ReNcell CX (cell line): ENCODE measurements around the gene OR2L2.

DNA sequence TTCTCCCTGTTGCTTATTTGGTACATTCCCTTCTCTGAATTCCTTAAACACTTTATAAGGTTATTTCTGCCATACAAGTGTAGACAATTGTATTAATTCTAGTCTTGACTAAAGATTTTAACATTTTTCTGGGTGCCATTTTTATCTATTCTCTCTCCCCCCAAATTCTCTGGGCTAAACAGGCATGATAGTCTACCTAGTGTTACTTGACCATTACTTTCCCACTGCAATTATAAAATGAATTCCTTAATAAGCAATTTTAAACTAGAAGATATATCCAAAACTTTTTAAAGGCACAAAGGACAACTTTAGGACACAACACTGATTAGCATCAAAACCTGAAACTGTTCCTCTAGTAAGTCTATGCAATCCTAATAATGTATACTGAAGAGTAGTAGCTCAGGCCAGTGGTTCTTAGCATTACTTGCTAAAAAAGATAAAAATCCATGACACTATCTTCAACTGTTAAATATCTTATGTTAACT is 12.1 kb downstream of the HNRNPU start:
- PRO-cap: no peak

GRCh38 chr1:244862293-244862398 is 2.2 kb downstream of the HNRNPU start:
- PRO-cap: no peak

DNA sequence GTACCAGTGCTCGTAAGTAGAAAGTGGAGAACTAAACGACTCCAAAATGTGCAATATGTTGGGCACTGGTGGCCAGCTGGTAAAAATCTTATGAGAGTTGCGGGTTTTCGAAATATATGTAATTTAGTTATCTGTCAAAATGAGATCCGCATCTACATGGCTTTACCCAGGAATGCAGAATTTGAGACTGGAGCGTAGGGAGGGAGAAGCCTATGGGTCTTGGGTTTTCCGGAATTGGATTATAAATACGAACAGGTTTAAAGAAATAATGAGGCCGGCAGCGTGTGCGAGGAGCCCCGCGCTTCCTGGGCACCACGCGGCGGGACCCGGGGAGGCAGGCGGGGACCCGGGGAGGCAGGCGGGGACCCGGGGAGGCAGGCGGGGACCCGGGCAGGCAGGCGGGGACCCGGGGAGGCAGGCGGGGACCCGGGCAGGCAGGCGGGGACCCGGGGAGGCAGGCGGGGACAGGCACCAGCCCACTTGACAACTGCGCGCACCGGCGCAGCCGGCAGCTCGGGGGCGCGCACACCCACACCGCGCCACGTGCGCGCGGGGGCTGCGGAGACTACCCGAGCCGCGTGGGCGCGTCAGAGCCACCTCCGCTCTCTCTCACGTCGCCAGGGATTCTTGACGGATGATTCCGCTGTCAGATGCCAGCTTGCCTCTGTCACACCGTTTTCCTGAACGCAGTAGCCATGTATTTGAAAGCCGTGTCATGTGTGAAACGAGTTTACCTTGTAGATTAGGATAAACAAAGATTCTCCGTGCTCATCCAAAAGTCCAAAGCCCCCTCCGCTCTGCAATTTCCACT is 50.9 kb upstream of the EFCAB2 start:
- PRO-cap: bidirectional peak, plus-strand start at position 489 of the sequence, minus-strand start at position 479 of the sequence

DNA sequence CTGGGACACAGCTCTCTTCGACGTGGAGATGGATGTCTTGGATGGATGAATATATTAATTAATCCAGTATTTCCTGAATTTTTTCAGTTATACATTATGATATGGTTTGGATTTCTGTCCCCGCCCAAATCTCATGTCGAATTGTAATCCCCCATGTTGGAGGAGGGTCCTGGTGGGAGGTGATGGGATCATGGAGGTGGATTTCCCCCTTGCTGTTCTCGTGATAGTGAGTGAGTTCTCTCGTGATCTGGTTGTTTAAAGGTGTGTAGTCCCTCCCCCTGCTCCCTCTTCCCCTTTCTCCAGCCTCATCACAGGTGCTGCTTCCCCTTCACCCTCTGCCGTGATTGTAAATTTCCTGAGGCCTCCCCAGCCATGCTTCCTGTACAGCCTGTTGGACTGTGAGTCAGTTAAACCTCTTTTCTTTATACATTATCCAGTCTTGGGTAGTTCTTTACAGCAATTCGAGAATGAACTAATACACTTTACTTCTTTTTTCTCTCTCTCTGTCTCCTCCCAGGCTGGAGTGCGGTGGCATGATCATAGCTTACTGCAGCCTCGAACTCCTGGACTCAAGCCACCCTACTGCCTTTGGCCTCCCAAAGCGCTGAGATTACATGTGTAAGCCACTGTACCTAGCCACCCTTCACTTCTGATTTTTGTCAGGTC is 11.9 kb upstream of the EFCAB2 start:
- PRO-cap: no peak

GRCh38 chr1:244964171-244964987 is 5.1 kb upstream of the EFCAB2 start:
- PRO-cap: no peak

DNA sequence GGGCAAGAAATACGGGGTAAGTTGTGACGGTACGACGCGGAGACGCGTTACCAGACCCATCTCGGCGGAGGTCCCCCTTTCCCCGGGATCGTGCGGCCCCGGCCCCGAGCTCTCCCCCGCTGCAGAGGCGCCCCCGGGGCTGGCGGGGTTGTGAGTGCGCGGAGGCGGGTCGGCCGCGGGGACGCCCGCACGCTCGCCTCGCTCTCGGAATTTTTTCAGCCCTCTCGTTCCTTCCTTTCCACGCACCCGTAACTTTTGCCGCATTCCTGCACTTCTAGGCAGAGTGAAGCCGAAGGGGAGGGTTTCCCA is 641 bp downstream of the KIF26B start:
- PRO-cap: bidirectional peak, plus-strand start at position 130 of the sequence, minus-strand start at position 150 of the sequence

- PRO-cap: no peak
These were observed 90.3 kb downstream of the KIF26B start for GRCh38 chr1:245245066-245245572.

DNA sequence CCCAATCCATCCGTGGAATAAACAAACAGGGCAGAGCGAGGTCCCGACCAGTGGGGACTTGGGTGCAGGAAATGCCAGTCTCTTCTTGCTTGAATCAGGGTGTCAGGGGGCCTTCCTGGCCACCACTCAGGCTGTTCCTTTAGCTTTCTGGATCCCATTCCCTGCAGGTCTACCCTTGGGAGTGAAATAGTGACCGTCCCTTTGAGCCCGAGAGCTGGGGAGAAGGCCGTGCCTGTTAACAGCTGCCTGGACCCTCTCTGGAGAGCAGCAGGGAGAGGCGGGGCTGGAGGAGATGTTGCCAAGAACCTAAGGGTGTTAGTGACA is 444.0 kb downstream of the KIF26B start:
- PRO-cap: bidirectional peak, plus-strand start at position 273 of the sequence, minus-strand start at position 253 of the sequence

- PRO-cap: no peak
These were observed 560.1 kb downstream of the SMYD3 start for GRCh38 chr1:245946897-245947531.

- PRO-cap: no peak
These were observed 403.5 kb downstream of the SMYD3 start for GRCh38 chr1:246103180-246104375.

- PRO-cap: no peak
These were observed 22.0 kb downstream of the CNST start for GRCh38 chr1:246588269-246588693.

- PRO-cap: no peak
These were observed 34.0 kb downstream of the CNST start for GRCh38 chr1:246600187-246600731.

GRCh38 chr1:246617748-246618351 is 51.6 kb downstream of the CNST start:
- PRO-cap: no peak

DNA sequence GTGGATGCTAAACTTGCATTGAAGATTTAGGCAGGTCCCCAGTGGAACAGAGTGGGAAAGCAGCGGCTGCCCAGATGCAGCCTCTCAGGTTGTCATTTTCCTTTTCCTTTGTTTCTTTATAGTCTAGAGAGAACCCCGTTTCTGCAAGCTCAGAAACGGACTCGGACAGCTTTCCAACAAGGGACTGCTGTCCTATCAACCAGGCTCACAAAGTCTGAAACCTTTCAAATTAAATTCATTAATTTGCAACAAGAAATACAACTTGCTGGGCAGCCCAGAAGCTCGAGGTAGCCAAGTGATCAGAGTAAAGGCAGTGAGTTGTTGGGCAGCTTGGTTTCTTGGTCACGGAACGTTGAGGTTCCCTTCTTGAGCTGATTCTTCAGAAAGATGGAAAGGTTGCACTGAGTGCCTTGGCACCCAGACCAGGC is 55.0 kb downstream of the SCCPDH start:
- PRO-cap: no peak

DNA sequence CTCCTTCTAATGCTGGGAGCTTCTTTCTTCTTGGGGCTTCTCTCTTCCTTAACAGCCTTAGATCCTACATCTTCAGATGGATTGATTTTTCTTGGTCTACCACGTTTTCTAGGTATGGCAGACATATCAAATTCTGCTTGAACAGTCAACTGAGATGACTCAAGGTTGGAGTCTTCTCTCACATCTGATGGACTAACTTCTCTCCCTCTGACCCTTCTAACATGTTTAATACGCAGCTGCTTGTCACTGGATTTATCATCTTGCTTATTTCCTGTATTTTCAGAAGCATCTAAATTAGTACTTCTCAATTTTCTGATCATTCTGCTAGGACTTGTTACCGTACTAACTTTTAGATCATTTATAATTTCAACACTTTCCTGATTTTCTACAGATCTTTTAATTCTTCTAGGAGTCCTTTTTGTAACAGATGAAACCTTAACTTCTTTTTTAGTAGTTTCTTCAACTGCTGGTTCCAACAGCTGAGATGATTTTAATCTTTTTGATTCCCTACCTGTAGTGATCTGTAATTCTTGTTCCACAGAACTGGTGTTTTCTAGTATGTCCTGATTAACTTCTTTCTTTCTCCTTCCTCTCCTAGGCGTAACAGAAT is 81.7 kb downstream of the AHCTF1 start:
- PRO-cap: no peak

DNA sequence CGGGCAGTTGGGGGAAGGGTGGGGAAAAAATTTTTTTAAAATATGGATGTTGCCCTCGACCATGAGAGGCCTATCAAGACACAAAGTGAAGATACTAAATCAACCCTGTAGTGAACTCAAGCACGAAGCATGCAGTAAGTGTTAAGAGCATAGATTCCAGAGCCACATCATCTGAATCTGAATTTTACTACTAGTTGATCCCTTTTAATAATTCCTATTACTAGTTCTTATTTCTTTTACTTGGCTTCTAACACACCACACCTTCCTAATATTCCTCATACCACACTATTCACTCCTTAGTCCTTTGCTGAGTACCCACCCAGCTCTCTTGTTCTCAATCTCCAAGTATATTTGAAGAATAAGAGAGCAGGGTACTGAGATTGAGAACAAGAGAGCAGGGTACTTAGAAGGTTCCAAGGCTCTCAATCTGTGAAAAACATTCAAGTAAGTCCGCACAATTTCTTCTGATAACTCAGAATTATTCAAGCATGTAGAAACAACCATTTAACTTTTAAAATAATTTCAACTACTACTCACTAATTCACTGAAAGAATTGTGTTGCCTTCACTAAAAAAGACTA is 27.1 kb downstream of the AHCTF1 start:
- PRO-cap: no peak

- PRO-cap: bidirectional peak, plus-strand start at chr1:246931624, minus-strand start at chr1:246931352
These were observed 535 bp downstream of the AHCTF1 start for GRCh38 chr1:246931084-246931741.

- PRO-cap: no peak
These were observed 48.6 kb upstream of the ZNF124 start for GRCh38 chr1:247220426-247220818.

DNA sequence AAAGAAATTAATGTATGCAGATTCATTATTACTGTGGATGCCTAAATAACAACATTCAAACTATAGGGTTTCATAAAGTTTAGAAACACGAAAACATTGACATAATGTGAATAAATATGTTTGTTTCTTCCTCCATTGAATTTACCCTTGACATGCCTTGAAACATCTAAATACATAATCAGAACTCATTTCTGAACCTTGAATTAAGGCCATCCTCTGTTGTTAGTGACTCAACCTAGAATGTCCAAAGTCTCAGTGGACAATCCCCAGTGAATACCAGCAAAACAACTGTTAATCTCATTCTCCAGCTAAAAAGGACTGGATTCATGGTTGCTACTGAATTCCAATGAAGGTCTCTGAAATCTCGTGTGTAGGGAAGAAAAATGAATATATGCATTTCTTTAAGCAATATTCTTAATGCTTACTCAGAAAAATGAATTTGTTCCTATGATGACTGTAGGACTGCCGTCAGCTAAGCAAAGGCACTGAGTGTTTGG is at the start of gene OR2L2:
TSS of gene OR2L2 (plus strand) at position 351 of the 497 bp plus-strand sequence.
- PRO-cap: no peak

DNA sequence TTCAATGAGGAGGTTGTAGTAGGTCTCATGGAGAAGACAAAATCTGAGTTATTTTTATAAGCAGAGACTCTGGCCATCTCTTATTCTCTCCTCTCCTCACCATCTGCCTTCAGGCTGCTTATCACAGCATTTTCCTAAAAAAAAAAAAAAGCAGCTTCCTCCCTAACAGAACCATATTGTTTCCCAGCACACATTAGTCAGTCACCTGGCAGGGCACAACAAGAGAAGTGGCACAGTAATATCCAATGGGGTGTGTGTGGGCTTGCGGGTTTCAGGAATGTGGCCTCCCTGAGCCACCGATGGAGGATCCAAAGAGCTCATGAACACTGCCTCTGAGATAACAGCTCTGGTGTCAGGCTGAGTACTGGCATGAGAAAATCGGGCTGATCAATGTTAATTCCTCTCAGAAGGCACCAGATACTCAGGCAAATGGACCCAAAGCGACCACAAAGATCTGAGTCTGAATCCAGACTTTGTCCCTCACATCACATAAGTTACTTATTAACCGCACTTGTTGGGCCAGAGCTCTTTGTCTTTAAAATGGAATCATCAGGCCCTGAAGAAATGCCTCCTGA is 2.2 kb upstream of the LYPD8 start:
- PRO-cap: no peak